ENCODE results near the genes SPRED2 and DNAAF10.

- PRO-cap = unidirectional peak, minus-strand start at chr2:65432518; bidirectional peak, plus-strand start at chr2:65432978, minus-strand start at chr2:65432778
Measured at GRCh38 chr2:65431913-65432900, at the start of gene SPRED2. TSS of gene SPRED2 (minus strand) at chr2:65432599.

DNA sequence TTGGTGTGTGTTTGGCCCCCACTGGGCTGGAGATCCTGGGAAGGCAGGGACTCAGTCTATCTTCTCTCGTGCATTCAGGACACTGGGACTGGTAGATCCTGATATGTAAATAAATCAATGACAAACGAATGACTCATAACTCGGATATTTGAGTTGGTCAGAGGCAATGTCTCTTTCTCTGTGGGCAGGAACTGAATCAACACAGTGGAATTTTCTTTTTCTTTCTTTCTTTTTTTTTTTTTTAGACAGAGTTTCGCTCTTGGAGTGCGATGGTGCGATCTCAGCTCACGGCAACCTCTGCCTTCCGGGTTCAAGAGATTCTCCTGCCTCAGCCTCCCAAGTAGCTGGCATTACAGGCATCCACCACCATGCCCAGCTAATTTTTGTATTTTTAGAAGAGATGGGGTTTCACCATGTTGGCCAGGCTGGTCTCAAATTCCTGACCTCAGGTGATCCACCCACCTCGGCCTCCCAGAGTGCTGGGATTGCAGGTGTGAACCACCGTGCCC is 144.7 kb upstream of the SPRED2 start:
- PRO-cap = bidirectional peak, plus-strand start at position 244 of the sequence, minus-strand start at position 86 of the sequence

DNA sequence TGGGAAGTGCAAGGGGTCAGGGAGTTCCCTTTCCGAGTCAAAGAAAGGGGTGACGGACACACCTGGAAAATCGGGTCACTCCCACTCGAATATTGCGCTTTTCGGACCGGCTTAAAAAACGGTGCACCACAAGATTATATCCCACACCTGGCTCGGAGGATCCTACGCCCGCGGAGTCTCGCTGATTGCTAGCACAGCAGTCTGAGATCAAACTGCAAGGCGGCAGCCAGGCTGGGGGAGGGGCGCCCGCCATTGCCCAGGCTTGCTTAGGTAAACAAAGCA is 43.7 kb upstream of the MEIS1 start:
- PRO-cap = bidirectional peak, plus-strand start at position 141 of the sequence, minus-strand start at position 187 of the sequence

GRCh38 chr2:66426217-66426756 is 8.6 kb upstream of the MEIS1 start:
- PRO-cap = no peak

DNA sequence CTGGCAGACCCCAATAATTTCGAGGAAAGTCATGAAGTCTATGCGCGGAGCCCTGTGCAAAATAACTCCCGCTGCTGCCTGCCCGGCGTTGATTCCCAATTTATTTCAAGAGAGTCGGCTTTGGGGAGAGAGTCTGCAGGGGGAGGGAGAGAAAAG is 312 bp upstream of the MEIS1 start:
- PRO-cap = no peak

DNA sequence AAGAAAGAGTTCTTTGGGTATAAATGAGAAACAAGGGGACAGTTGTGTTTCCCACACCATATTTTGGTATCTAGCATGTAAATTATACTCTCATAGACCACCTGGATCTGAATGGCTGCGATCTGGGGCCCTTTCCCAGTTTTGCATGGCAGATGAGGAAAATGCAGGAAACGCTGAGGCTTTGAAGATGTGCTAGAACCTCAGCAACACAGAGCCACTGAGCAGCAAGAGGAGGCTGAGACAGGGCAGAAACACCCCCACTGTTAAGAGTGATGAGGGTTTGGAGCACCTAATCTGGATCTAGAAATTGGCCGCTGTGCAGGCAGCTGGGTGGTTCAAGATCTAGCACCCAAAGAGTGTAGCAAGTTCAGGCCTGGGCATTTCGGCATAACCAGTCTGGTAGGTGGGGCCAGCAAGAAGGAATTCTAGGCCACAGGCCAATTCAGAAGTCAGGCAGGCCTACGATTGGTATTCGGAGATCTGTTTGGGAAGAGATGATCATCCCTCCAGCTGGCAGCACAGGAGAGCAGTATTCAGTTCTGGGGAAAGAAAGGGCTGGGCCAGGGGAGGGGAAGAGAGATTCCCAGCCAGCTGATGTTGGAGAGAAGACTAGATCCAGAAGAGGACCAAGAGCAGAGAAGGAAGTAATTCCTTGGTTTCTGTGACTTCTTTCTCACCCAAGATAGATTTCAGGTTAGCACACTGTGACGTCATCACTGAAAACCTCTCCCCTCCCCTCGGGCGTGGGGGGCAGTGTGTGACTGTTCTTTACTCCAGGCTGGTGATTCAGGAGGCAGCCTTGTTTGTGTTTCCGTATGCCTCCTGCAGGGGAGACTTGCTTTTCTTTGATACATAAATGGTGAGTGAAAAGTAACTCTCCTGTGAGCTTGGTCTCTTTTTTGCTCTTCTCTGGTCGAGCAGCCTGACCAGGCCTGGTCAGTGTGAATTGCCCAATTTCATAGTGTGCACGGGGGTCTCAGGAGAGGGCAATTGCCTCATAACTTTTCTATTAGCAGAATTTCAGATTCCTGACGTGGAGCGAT is 60.9 kb downstream of the MEIS1 start:
- PRO-cap = no peak

DNA sequence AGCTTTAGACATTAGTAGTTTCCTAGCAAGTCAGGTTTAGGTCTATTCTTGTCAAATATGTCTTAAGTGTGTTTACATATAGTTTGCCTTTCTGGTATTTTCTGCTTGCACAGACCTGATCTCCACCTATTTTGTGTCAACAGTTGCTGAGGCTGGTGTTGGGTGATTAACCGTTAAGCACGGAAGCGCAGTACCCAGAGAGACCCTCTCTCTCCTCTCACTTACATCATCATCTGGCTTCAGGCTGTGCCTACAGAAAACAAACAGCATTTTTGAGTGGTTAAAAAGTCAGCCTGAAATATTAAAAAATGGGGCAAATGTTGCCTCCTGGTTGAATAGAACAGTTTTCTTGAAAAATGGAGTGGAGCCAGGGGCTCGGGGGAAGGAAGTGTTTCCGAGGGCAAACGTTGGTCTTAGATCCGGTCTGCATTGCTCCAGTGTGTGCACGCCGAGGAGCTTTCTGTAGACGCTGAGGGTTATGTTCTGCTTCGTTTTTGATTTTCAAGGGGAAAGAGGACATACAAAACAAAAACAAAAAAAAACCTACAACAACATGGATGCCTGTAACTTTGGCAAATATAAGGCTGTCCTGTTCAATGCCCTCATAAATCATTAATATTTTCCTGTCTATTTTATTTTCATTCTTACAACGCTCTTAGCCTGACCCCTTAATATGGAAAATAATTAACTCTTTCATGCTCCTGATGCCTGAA is 120.8 kb downstream of the MEIS1 start:
- PRO-cap = no peak

GRCh38 chr2:66573863-66574346 is 139.0 kb downstream of the MEIS1 start:
- PRO-cap = no peak

- PRO-cap = no peak
Measured at GRCh38 chr2:66698239-66699190, 263.6 kb downstream of the MEIS1 start.

DNA sequence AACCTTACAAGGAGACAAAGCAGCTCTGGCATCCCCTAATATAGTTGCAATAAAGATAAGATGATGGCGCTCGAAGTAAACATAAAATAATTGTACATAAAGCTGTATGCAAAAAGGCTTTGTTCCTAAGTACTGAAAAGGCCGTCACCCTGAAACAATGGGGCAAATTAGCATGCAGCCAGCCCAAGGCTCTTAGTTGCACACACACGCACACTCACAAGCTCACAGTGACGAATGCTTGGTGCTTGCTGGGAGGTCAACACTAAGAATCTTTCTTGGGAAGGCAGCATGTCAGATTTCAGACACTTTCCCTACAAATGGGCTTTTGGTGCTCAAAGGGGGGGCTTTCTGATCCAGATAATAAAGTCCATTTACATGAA is 370.2 kb downstream of the MEIS1 start:
- PRO-cap = no peak

DNA sequence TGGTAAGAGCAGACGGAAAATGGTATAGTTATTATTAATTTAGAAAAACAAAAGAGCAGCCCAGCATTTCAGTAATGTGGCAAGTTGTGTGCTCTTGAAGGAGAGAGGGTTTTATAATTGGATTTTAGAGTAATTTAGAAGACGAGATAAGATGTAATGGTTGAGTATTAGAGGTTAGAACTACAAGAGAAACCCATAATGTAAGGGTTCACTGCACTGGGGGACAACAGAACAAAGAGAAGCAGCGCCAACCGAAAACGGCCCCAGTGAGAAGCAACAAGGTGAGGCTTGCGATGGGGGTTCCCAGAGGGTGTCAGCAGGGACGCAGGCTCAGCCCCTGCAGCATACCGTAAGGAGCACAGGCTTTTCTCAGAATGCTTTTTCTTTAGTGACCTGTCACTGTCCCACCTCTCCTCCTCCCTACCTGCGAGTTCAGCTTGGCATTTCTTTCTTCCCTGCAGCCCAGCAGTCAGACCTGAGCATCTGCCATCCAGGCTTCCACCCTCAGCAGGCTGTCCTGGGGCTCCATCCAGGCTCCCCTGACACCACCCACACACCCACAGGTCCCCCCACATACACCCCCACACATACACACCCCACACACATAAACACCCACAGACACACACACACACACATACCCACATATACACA is 183.8 kb upstream of the ETAA1 start:
- PRO-cap = no peak

- PRO-cap = bidirectional peak, plus-strand start at chr2:68157099, minus-strand start at chr2:68157072; bidirectional peak, plus-strand start at chr2:68157190, minus-strand start at chr2:68157311; bidirectional peak, plus-strand start at chr2:68157951, minus-strand start at chr2:68157495
Measured at GRCh38 chr2:68156827-68157667, at the start of gene DNAAF10. TSS of gene DNAAF10 (minus strand) at chr2:68157527.

GRCh38 chr2:68192835-68193338 is 35.2 kb downstream of the PNO1 start:
- PRO-cap = no peak

- PRO-cap = no peak
Measured at GRCh38 chr2:68246522-68247276, 5.6 kb downstream of the PPP3R1 start.

DNA sequence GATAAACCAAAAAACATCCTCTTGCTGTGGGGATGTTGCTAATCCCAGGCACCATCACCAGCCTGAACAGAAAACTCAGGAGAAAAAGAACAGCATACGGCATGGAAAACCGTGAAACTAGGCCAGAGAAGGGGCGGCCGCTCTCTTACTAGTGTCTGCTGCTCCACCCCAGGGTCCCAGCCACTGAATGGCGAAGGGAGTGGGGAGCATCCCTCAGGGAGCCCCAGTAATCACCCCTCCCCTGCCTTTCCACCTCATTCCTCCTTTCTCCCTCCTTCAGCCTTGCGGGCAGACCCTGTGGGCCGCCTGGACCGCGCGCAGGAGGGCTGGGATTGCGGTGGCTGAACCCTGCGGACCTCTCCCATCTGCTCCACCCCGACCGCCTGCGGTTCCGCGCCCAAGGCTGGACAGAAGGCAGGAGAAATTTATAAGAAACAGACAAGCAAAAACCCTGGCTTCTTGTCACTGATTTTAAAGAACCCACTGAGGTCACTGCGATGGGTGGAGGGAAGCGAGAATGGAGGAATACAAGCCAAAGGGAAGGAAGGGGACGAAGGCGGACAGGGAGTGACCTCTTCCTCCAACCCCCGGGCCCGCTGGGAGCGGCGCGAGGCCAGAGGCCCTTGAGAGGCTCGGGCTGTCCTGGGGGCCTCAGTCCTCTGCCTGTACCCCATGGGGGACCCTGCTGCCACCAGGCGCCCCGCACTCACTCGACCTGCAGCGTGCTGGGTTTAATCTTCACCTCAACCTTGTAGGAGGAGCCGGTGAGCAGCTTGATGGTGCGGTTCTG is 1.0 kb downstream of the CNRIP1 start:
- PRO-cap = no peak

DNA sequence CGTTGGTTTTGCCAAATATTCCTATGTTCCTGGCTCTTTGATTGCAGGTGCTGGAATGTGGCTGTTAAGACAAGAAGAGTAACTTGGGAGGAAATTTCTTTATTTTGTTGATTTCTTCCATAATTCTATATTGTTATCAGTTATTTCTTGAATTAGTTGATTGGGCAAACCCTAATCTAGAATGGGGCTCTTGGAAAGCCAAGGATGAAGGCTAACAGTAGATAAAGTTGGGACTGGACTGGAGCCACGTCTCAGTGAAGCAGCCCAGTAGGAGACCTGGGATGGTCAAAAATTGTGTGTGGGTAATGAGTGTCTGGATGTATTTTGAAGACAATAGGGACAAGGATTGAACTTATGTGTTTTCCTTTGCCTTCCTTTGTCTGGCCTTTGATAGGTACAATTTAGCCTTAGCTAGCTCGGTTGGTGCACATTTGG is 24.8 kb downstream of the PLEK start:
- PRO-cap = no peak

- PRO-cap = no peak
Measured at GRCh38 chr2:68426557-68426723, 40.7 kb downstream of the FBXO48 start.

- PRO-cap = no peak
Measured at GRCh38 chr2:68567043-68567504, 76.3 kb upstream of the PROKR1 start.

- PRO-cap = no peak
Measured at GRCh38 chr2:68741148-68741531, 6.5 kb downstream of the ARHGAP25 start.

GRCh38 chr2:68742623-68743012 is 8.0 kb downstream of the ARHGAP25 start:
- PRO-cap = no peak